Endothelial cell of umbilical vein (primary cell): ENCODE results near the genes FNDC11 and C20orf204.

DNA sequence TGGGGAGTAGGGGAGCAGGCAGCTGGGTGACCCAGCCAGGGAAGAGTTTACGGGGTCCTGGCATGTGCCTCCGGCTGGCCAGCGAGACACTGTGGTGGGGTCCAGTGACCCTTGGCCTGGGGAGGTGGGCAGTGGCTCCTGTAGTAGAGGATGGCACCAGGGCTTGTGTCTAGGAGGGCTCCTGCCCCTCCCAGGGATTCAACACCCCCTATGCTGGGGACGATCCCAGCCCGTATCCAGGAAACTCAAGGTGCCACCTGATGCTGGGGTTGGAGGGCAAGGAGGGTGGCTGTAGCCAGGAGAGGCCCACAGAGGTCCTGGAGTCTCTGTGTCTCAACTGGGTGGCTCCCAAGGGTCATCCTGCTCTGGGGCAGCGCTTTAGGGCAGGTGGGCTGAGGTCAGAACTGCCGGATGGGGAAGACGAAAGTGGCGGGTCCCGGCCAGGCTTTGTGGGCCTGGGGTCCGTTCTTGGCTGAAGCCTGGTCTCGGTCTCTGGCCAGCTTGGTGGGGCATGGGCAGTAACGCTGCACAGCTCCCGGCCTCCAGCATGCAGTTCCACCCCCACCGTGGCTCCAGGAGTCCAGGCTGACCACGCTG, 2.9 kb upstream of the COL20A1 start:
- PRO-cap = no peak
CAGE:
- cytosol, long polyA minus RNA = no peak
- cytosol, long polyA plus RNA = no peak
- long polyA plus RNA = no peak
- nucleus, long polyA minus RNA = no peak
- nucleus, long polyA plus RNA = no peak

GRCh38 chr20:63446405-63446945, 26.0 kb downstream of the KCNQ2 start:
- PRO-cap = no peak
CAGE:
- cytosol, long polyA minus RNA = no peak
- cytosol, long polyA plus RNA = no peak
- long polyA plus RNA = no peak
- nucleus, long polyA minus RNA = no peak
- nucleus, long polyA plus RNA = no peak

GRCh38 chr20:63522479-63522830, 1.9 kb downstream of the PPDPF start:
- PRO-cap = no peak
CAGE:
- cytosol, long polyA minus RNA = no peak
- cytosol, long polyA plus RNA = no peak
- long polyA plus RNA = no peak
- nucleus, long polyA minus RNA = no peak
- nucleus, long polyA plus RNA = no peak

- PRO-cap = unidirectional peak, plus-strand start at chr20:63553715; unidirectional peak, plus-strand start at chr20:63553750; unidirectional peak, plus-strand start at chr20:63553924; bidirectional peak, plus-strand start at chr20:63554145, minus-strand start at chr20:63554052
CAGE:
- cytosol, long polyA minus RNA = no peak
- cytosol, long polyA plus RNA = no peak
- long polyA plus RNA = no peak
- nucleus, long polyA minus RNA = no peak
- nucleus, long polyA plus RNA = no peak
These were observed at the start of gene FNDC11 for GRCh38 chr20:63553555-63554327. Gene FNDC11, plus strand, starts transcription at chr20:63554159.

DNA sequence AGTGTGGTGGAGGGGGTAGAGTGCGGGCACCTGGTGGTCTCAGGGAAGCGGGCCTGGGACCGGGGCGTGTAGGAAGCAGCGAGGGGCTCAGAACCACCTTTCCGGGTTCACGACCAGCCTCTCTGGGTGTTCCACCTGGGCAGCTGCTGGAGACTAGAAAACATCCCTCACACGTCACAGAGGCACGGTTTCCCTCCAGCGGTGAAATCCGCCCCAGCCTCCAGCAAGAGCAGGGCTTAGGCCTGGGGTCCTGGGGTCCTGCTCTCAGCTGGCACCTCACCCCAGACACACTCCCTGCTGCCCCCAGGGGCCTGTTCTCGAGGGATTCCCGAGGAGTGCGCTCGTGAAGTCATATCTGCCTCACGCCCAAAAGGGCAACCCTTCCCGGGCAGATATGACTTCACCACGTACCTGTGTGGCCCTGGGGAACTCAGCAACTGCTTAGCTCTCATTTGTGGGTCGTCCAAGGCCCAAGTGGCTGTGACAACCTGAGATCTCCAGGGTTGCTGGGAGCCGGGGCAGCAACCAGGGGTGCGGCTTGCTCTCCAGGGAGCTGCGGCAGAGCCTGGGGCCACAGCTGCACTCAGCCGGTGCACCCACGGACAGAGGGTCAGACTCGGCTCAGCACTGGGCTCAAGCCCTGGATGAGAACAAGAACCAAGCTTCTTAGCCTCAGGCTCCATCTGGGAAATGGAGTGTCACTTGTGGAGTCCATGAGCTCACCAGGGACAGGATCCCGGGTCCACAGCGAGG, 545 bp downstream of the FNDC11 start:
- PRO-cap = no peak
CAGE:
- cytosol, long polyA minus RNA = no peak
- cytosol, long polyA plus RNA = no peak
- long polyA plus RNA = no peak
- nucleus, long polyA minus RNA = no peak
- nucleus, long polyA plus RNA = no peak

- PRO-cap = no peak
CAGE:
- cytosol, long polyA minus RNA = no peak
- cytosol, long polyA plus RNA = no peak
- long polyA plus RNA = no peak
- nucleus, long polyA minus RNA = no peak
- nucleus, long polyA plus RNA = no peak
These were observed 6.8 kb downstream of the HELZ2 start for GRCh38 chr20:63567051-63567776.

- PRO-cap = no peak
CAGE:
- cytosol, long polyA minus RNA = no peak
- cytosol, long polyA plus RNA = no peak
- long polyA plus RNA = no peak
- nucleus, long polyA minus RNA = no peak
- nucleus, long polyA plus RNA = no peak
These were observed 4.9 kb downstream of the HELZ2 start for GRCh38 chr20:63568933-63569747.

DNA sequence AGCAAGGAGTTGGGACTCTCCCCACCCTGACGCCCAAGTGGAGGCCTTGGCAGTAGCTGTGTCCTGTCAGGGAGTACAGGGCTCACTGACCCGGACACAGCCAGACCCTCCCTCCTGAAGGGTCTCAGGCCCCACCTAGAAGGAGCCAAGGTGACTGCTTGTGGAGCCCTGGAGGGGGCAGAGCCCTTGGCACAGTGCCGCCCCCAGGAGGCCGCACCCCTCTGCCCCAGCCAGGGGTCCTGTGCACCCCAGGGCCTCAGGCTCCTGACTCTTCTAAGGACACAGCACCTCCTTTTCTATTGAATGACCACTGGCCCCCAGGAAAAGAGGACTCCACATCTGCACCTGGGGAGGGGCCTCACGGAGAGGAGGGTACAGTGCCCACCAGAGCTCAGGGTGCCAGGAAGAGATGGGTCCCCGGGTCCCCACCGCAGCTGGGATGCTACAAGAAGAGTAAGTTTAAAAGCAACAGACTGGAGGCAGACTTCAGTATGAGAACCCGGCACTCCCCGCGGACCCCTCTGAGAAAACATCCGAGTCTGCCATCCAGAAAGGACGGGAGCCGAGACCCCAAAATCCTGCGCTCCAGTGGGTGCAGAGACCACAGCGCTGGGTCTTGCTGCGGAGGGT, 567 bp downstream of the HELZ2 start:
- PRO-cap = unidirectional peak, plus-strand start at position 505 of the sequence
CAGE:
- cytosol, long polyA minus RNA = no peak
- cytosol, long polyA plus RNA = no peak
- long polyA plus RNA = no peak
- nucleus, long polyA minus RNA = no peak
- nucleus, long polyA plus RNA = no peak

DNA sequence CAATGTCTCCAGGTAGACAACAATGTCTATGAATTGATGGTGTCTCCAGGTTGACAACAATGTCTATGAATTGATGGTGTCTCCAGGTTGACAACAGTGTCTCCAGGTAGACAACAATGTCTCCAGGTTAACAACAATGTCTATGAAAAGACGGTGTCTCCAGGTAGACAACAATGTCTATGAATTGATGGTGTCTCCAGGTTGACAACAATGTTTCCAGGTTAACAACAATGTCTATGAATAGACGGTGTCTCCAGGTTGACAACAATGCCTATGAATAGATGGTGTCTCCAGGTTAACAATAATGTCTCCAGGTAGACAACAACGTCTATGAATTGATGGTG, 5.9 kb upstream of the HELZ2 start:
- PRO-cap = no peak
CAGE:
- cytosol, long polyA minus RNA = no peak
- cytosol, long polyA plus RNA = no peak
- long polyA plus RNA = no peak
- nucleus, long polyA minus RNA = no peak
- nucleus, long polyA plus RNA = no peak

DNA sequence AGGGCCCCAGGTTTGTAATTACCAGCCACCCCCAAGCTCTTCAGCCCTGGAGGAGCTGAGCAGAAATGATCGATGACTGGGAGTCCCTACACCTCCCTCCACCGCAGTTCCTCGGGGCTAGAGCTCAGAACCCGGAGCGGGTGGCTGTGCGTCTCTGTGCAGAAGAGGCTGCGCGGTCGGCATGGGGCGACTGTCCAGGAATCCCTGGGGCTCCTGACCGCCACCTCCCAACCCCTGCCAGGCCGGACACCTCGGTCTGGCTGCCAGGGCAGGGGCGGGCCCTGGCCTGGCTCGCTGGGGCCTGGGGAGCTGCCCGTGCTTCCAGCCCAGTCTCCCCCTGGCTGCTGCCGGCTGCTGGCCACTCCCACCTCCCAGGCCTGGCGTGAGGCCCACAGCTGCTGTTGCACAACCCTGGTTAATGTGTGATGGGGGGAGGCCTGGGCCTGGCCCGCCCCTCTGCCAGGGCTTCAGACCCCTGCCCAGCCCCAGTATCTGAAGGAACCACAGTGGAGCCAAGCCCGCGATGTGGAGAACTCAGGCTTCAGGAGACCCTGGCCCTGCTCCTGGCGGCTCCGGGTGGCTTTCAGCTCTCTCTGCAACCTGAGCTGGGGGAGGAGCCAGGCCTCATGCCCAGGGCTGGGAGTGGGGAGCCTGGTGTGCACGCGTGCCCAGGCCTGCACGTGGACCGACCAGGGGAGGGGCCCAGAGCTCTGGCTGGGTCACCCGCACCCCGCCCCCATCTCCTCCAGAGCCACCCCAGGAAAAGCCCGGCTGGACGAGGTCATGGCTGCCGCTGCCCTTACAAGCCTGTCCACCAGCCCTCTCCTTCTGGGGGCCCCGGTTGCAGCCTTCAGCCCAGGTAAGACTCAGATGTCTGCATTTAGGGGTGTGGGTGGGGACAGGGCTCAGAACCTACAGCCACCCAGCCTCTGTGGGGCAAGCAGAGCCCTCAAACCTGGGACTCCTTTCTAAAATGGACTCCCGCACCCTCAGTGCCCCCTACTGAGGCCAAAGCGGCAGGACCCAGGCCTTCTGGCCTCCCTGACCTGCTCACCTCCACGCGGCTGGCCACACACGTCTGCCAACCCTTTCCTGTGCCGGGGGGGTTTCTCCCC, 1.4 kb downstream of the SLC2A4RG start:
- PRO-cap = unidirectional peak, minus-strand start at position 262 of the sequence
CAGE:
- cytosol, long polyA minus RNA = no peak
- cytosol, long polyA plus RNA = no peak
- long polyA plus RNA = no peak
- nucleus, long polyA minus RNA = no peak
- nucleus, long polyA plus RNA = no peak

GRCh38 chr20:63752751-63753291, 13.2 kb downstream of the SLC2A4RG start:
- PRO-cap = no peak
CAGE:
- cytosol, long polyA minus RNA = no peak
- cytosol, long polyA plus RNA = no peak
- long polyA plus RNA = no peak
- nucleus, long polyA minus RNA = no peak
- nucleus, long polyA plus RNA = no peak

- PRO-cap = no peak
CAGE:
- cytosol, long polyA minus RNA = no peak
- cytosol, long polyA plus RNA = no peak
- long polyA plus RNA = no peak
- nucleus, long polyA minus RNA = no peak
- nucleus, long polyA plus RNA = no peak
These were observed 842 bp downstream of the DNAJC5 start for GRCh38 chr20:63895742-63896194.

DNA sequence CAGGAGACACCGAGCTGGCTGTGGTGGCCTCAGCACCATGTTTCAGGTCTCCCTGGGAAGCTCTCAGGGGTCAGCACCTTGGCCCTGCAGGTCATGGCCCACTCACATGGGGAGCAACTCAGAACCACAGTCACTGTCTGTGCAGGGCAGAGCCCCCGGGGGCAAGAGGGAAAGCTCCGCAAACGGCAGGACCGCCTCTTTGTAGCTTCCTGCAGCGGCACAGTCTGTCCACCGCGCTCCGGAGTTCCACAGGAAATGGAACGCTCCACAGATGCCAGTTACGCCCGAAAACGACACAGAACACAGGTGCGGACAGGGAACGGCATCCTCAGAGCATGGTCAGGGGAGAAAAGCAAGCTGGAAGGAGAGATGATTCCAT, 8.1 kb downstream of the UCKL1 start:
- PRO-cap = no peak
CAGE:
- cytosol, long polyA minus RNA = no peak
- cytosol, long polyA plus RNA = no peak
- long polyA plus RNA = no peak
- nucleus, long polyA minus RNA = no peak
- nucleus, long polyA plus RNA = no peak

DNA sequence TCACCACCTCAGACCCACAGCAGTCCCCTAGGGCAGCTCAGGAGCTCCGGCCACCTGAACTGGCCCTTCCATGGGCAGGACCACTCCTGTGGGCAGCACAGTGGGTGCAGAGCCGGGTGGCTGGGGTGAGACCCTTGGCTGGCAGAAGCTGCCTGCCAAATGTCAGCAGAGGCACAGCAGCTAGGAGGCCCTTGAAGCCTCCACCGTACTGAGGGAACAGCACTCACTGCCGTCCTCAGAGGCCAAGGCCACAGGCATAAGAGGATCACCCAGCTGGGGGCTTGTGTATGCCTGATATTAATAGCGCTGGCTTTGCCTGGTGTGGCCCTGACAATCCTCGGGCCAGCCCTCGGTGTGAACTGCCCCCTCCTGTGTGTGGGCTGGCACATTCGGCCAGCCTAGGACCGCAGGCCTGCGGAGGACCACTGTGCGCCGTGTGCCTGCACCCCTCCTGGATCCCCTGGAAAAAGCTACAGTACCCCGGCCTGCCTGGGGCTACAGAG, 5.2 kb downstream of the UCKL1 start:
- PRO-cap = no peak
CAGE:
- cytosol, long polyA minus RNA = no peak
- cytosol, long polyA plus RNA = no peak
- long polyA plus RNA = no peak
- nucleus, long polyA minus RNA = no peak
- nucleus, long polyA plus RNA = no peak

GRCh38 chr20:63951420-63952310, 4.6 kb downstream of the UCKL1 start:
- PRO-cap = no peak
CAGE:
- cytosol, long polyA minus RNA = no peak
- cytosol, long polyA plus RNA = no peak
- long polyA plus RNA = no peak
- nucleus, long polyA minus RNA = no peak
- nucleus, long polyA plus RNA = no peak

- PRO-cap = no peak
CAGE:
- cytosol, long polyA minus RNA = no peak
- cytosol, long polyA plus RNA = no peak
- long polyA plus RNA = no peak
- nucleus, long polyA minus RNA = no peak
- nucleus, long polyA plus RNA = no peak
These were observed 1.5 kb upstream of the UCKL1 start for GRCh38 chr20:63957647-63958147.

GRCh38 chr20:64035703-64036662, at the start of gene C20orf204:
Gene C20orf204, plus strand, starts transcription at chr20:64036182.
- PRO-cap = no peak
CAGE:
- cytosol, long polyA minus RNA = no peak
- cytosol, long polyA plus RNA = no peak
- long polyA plus RNA = no peak
- nucleus, long polyA minus RNA = no peak
- nucleus, long polyA plus RNA = no peak

- PRO-cap = bidirectional peak, plus-strand start at chr20:64038723, minus-strand start at chr20:64038667; bidirectional peak, plus-strand start at chr20:64039185, minus-strand start at chr20:64038973
CAGE:
- cytosol, long polyA minus RNA = no peak
- cytosol, long polyA plus RNA = no peak
- long polyA plus RNA = no peak
- nucleus, long polyA minus RNA = no peak
- nucleus, long polyA plus RNA = no peak
These were observed 2.9 kb downstream of the C20orf204 start for GRCh38 chr20:64038437-64039707.

DNA sequence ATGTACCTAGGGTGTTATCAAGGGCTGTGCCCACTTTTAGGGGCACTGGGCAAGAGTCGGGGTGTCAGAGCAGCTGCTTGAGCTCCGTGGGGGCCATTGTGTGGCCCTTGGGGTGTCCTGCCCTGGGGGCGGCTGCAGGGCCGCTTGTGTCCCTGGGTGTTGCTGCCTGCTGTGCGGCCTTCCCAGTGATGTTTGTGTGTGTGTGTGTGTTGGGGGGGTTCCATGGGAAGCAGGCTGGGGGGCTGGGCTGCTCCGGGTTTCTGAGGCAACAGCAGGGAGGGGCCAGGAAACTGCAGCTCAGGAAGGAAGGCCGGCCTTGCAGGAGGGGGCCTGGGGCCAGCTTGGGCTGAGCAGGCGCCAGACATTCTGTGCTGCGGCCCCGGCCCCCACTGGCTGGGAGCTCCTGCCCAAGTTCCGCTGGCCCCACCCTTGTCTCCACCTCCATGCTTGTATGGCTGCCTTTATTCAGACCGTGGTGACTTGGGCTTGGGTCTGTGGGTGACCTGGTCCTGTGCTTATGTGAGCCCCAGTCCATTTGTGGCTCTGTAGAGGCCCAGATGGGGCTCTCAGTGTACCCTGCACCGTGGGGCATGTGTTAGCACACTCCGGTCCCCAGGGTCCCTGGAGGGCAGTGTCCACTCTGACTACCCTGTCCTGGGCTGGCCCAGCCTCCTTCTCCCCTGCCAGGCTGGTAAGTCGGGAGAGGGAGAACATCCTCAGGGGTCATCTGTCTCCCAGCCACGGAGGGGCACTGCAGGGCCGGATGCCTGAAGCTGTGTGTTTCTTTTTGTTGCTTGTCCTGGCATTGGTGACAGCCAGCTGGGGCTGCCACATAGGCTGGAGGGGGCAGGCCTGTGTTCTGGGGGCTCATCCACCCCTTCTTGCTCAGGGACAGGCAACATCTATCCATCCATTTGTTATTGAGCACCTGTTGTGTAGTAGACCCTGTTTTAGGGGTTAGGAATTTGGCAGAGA, 4.6 kb upstream of the SOX18 start:
- PRO-cap = bidirectional peak, plus-strand start at position 360 of the sequence, minus-strand start at position 194 of the sequence; bidirectional peak, plus-strand start at position 805 of the sequence, minus-strand start at position 678 of the sequence
CAGE:
- cytosol, long polyA minus RNA = no peak
- cytosol, long polyA plus RNA = start-site peak on the plus strand centred at position 497 of the sequence, 143 bp wide, 23 and 21 reads in 2 replicates
- long polyA plus RNA = no peak
- nucleus, long polyA minus RNA = start-site peak on the minus strand centred at position 195 of the sequence, 23 bp wide, 12 reads
- nucleus, long polyA plus RNA = no peak

- PRO-cap = no peak
CAGE:
- cytosol, long polyA minus RNA = no peak
- cytosol, long polyA plus RNA = no peak
- long polyA plus RNA = no peak
- nucleus, long polyA minus RNA = no peak
- nucleus, long polyA plus RNA = no peak
These were observed 549 bp downstream of the TCEA2 start for GRCh38 chr20:64063474-64064020.